Kidney epithelial cell (primary cell): ENCODE data around the genes IL5 and C5orf15.

DNA sequence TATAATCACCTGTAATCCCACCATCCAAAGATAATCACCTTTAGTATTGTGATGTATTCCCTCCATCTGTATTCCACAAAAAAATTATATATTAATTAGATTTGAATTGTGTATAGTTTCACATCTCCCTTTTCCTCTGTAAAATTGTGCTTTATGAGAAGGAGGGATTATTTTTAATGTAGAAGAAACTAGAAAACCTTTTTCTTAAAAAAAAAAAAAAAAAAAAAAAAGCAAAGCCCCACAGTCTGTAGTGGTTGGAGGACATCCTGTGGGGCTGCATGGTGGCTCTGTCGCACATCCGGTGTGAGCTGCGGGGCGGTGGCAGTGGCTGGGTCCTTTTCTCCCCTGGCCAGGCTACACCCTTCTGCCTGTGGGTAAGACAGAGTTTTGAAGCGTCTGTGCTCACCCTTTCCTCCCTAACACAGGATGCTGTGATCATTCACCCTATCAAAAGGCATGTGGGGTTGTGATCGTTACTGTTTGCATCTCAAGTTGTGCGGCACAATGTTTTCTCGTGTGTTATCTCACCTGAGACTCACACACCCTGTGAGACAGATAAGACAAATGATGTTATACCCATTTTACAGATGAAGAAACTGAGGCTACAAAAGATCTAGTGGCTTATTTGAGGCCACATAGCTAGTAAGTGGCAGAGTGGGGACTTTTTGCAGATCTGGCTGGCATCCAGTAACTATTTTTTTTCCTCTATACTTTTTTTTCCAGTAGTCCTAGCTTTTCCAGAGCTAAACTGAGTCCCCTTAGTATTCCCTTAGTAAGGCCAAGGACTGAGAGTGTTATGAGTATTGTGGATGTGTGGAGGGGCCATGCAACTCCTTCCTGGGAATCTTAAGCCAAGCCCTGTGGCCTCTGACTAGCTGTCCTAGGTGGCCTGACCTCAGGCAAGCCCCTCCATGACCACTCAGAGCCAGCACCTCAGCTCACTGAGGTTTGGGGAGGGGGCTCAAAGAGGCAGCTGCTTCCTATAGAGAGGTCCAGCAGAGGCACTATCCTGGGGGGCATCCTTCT, 17.5 kb downstream of the IRF1 start:
- RAMPAGE, long total RNA = no peak
- RRBS = no CpG with 5 or more reads among the region's 8 CpGs

- RAMPAGE, long total RNA = no peak
- RRBS = no CpG with 5 or more reads among the region's 10 CpGs
Observed at GRCh38 chr5:132486841-132487352, 3.7 kb downstream of the IRF1 start.

DNA sequence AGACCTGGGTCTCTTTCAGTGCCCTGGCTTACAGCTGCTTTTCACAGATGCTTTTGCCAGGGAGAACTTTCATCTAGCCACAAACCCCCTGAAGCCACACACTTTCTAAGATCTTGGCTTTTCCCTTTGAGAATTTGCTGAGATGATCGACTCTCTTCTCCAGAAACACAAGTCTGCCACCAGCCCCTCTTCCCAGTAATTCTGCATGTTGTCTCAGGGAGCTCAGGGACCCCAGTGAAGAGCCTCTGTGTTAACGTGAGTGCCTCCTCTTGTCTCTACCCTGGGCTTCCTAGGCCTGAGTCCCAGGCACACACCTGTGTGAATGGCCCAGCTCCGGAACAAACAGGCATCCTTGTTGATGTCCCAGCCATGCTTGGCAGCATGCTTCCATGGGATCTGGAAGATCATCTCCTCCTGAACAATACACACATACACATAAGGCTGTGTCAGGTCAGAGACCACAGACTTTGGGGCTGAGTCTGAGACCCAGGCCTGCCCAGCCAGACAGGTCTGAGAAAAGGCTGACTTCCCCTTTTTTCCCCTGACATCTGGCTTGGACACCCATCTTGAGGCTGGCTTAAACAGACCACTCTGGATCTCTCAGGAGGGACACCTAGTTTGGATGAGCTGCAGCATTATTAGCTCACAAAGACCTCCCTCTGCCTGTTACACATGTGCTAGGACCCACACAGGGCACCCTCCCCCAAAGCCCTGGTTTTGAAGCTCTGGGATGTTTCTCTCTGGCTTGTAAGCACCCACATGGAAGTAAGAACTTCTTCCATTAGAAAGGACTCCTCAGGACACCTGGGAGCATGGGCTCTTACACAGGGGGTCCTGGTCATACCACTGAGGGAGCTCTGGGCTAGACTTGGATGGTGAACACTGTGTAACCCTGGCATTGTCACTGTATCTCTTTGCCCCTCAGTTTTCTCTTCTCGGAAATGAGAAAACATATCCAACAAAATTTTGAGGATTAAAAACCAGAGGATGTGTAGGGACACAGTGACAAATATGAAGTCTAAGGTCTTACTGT, 2.6 kb downstream of the IRF1 start:
- RAMPAGE, long total RNA = no peak
- RRBS = no CpG with 5 or more reads among the region's 4 CpGs

DNA sequence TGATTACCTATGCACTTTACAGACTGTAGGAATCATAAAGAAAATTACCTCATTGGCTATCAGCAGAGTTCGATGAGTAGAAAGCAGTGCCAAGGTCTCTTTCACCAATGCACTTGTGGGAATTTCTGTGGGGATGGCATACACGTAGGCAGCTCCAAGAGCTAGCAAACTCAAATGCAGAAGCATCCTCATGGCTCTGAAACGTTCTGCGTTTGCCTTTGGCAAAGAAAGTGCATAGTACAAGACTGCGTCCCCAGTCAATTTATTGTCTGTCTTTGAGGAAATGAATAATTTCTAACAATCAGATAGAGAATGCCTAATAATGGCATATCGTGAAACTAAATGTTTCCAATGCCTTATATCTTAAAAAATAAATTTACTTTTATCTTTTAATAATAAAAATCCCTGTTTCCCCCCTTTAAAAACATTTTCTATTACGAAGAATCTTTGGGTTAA, at the start of gene IL5:
Gene IL5 (minus strand): TSS at position 236 of the 456 bp plus-strand sequence.
- RAMPAGE, long total RNA = no peak
- RRBS = no CpG with 5 or more reads among the region's 7 CpGs

- RAMPAGE, long total RNA = no peak
- RRBS = no CpG with 5 or more reads among the region's 21 CpGs
Observed at GRCh38 chr5:132662975-132663765, 5.2 kb downstream of the IL13 start.

DNA sequence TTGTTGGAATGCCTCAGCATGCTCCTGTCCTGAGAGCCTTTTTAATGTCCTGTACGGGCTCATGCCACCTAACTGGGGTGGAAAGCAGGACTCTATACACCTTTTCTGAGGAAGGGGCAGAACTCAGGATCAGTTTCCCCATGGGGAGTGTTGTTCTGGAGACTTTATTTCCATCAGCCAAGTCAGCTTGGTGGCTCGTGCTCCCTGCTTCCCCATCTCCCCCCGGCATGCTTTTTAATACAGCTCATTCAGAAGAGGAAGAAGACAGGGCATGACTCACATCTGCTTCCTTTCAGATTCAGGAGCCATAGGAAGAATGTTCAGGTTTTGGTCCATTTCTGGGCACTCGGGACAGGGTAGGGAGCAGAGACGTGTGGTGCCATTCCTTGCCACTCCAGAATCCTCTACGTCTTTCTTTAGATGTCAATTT, 5.1 kb upstream of the SEPTIN8 start:
- RAMPAGE, long total RNA = no peak
- RRBS = no CpG with 5 or more reads among the region's 6 CpGs

DNA sequence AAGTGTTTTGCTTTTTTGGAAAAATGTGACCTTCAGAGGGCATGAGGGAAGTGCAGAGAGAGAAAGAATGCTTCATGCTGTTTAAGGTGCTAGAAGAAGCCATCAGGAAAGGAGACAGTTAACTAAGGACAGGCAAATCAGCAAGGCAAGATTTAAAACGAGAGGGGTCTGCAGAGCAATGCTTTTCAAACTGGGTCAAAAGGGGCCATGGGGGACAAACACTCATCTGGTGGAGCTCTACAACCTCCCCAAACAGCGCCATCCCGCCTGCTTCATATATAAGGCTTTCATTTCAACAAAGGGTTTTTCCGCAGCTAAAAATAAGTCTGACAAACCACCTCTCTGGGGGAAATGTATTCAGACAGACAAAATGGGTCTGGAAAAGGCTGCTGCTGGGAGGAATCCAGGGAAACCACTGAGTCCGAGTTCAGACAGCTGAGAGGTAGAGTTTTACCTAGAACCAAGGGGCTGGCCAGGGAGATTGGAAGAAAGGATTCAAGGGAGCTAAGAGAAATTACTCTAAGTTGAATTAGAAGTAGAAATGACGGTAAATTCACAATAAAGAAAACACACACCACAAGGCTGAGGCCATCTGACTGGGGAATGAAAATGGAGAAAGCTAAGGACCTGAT, 8.3 kb upstream of the SEPTIN8 start:
- RAMPAGE, long total RNA = no peak
- RRBS = no CpG with 5 or more reads among the region's 6 CpGs

DNA sequence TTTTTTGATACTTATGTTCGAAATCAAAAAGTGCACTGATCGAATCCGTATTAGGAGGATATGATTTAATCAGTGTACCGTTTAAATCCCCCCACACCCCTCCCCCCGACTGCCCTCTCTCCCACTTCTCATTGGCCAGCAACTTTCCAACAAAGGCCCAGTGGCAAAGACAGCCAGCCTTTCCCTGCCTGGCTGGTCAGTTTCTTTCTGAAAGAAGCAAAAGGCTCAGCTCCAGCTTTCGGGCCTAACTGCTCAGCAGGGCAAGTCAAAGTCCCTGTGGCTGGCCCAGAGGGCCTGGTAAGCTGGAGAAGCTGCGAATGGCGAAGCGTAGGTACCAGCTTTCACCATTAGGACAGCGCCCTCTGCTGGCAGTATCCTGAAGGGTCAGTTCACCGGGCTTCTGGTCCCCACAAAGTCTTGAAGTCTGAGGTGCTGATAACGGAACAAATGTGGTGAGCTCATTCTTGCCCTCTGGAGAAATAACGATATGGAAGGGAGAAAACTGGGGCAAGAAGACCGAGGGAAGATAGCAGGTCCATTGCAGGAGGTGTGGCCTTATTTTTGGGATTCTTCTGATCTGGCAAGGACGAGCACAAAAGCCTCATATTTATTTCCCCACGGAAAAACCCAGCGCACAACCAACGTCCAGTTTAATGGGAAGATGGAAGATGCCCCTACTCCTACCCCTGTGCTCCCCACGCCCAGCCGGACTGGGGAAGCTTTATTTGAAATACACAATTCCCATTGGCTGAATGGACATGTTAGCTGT, 7.0 kb downstream of the SOWAHA start:
- RAMPAGE, long total RNA = no peak
- RRBS = no CpG with 5 or more reads among the region's 20 CpGs

- RAMPAGE, long total RNA = no peak
- RRBS = no CpG with 5 or more reads among the region's 2 CpGs
Observed at GRCh38 chr5:132958693-132959096, 4.7 kb downstream of the AFF4 start.

GRCh38 chr5:133407476-133407743, 204.9 kb downstream of the FSTL4 start:
- RAMPAGE, long total RNA = no peak

- RAMPAGE, long total RNA = no peak
- RRBS = no CpG with 5 or more reads among the region's 4 CpGs
Observed at GRCh38 chr5:133503347-133503621, 109.1 kb downstream of the FSTL4 start.

DNA sequence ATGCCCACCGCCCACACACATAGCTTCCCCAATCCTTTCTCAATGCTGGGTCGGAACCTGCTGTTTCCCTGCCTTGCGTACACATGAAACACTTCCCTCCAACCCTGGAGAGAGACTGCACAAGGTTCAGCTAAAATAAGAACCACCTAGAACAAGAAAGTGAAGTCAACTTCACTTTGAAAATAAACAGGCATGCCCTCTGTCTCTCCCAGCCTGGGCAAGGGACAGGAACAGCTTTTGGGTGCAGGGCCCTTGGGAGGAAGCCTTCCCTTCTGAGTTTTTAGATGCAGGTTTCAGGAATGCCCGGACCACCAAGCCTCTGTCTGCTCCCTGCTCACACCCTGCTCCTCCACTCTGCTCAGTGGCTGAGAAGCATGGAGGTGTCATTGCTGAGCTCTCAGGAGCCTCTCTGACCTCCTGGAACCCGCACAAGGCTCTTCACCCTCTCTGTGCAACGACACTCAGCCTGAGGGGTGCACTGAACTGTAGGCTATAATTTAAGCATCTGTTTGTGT, 149.3 kb downstream of the C5orf15 start:
- RAMPAGE, long total RNA = no peak
- RRBS = no CpG with 5 or more reads among the region's 6 CpGs

- RAMPAGE, long total RNA = no peak
- RRBS = no CpG with 5 or more reads among the region's 15 CpGs
Observed at GRCh38 chr5:133932369-133933357, 35.8 kb downstream of the C5orf15 start.

DNA sequence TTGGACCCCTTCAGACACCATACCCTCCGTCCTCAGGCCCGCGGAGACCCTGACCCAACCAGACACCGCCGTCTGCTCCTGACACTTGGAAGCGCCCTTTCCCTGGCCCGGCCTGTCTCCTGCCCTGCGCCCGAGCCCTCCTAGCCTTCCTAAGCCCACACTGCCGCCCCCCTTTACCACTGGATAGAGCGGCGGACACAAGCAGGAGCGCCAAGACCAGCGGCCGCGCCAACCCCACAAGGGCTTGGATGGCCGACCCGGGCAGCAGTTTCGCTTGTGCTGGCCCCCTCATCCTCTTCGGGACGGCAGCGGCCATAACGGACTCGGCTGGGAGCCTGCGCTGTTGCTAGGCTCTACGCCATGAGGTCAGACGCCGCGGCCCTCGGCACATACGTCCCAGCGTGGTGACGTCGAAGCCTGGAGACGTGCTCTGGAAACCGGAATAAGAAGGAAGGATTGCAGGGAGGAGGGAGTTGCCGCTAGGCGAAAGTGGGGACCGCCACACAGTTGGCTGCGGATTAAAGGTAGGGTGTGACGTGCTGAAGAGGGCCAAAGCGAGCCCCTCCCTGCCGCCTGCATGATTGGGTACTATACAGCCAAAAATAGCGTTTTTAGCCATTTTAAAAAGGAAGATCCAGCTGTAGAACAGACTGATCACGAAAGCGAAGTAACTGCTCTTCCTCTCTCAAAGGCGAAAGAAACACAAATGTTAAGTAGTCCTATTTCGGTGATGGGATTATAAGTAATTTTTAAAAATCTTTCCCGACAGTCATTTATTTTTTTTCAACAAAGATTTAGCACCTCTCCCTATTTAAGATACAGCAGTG, at the start of gene C5orf15:
Gene C5orf15 (minus strand): TSS at position 357 of the 827 bp plus-strand sequence.
- RAMPAGE, long total RNA = start-site peak on the minus strand centred at position 352 of the sequence, 65 bp wide, 3,012 and 2,448 reads in 2 replicates
- RRBS = no CpG with 5 or more reads among the region's 49 CpGs

GRCh38 chr5:133969648-133970839, 1.6 kb upstream of the C5orf15 start:
- RAMPAGE, long total RNA = no peak
- RRBS = no CpG with 5 or more reads among the region's 8 CpGs

DNA sequence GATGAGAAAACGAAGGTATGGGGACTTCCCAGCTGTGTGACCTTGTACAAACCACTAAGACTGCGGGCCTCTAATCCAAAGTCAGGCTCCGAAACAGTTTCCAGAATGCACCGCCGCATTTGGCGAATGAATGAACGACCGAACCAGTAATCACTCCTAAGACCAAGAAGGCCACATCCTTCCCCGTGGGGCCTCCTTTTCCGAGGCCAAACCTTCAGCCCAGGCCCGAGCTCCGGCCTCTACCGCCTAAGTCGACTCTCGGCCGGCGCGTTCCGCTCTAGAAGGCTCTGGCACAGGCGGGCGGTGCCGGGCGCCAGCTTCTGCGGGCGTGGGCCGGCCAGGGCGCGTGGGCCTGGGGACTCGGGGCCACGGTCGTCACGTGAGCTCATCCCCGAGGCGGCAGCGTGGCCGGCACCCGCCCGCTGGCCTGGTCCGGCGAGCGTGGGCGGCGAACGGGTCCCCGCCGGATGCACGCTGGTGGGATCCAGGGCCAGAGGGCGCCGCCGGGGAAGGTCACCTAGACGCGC, 913 bp downstream of the VDAC1 start:
- RAMPAGE, long total RNA = no peak
- RRBS = under 1% methylated on average over 21 of the region's 52 CpGs

- RAMPAGE, long total RNA = no peak
- RRBS = no CpG with 5 or more reads among the region's 11 CpGs
Observed at GRCh38 chr5:134141030-134141963, 26.8 kb downstream of the TCF7 start.

DNA sequence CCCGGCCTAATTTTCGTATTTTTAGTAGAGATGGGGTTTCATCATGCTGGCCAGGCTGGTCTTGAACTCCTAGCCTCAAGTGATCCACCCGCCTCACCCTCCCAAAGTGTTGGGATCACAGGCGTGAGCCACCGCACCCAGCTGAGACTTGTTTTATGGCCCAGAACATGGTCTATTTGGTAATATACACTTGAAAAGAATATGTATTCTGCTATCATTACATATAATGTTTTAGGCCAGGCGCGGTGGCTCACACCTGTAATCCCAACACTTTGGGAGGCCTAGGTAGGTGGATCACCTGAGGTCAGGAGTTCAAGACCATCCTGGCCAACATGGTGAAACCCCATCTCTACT, 16.9 kb downstream of the SKP1 start:
- RAMPAGE, long total RNA = no peak
- RRBS = no CpG with 5 or more reads among the region's 7 CpGs

DNA sequence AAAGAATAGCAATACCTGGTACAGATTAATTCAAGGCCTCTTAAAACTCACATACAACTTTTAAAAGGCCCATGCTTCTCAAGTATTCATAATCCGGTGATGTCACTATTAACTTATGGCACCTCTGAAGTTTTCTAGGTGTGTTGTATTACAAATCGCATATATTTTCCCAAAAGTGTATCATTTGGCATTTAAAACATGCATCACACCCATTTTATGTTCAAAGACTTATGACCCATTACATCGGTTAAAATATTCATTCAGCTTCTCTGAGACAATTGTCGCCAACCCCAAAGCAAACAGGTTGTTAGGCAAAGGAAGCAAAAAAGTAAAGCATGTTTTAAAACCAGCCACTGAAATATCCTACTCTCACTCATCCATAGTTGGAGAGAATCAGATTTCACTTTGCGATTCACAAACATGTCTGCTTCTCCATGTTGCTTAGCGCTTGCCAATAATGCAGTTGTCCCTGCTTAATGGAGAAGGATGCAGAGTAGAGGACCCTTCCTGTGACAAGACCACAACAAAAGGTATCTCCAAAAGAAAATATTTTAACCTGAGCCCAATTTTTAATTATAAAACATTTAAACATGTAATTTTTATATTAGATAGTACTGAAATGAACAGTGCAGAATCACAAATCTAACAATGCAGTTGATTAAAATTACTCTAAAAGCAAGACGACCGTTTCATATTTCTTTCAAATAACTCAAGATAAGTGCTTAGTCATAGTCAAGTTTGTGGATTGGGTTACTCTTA, 1.7 kb downstream of the SKP1 start:
- RAMPAGE, long total RNA = no peak
- RRBS = no CpG with 5 or more reads among the region's 8 CpGs

GRCh38 chr5:134177176-134177718, 497 bp upstream of the SKP1 start:
- RAMPAGE, long total RNA = no peak
- RRBS = under 1% methylated on average over 7 of the region's 28 CpGs